ENCODE measurements around a stretch of chr15.

GRCh38 chr15:43875942-43876631, 49.3 kb downstream of the WDR76 start:
- PRO-cap = no peak
- RAMPAGE, long total RNA = no peak
- RRBS = no CpG with 5 or more reads among the region's 6 CpGs

- PRO-cap = no peak
- RAMPAGE, long total RNA = no peak
- RRBS = no CpG with 5 or more reads among the region's 3 CpGs
Measured at GRCh38 chr15:43913384-43913939, 86.7 kb downstream of the WDR76 start.

DNA sequence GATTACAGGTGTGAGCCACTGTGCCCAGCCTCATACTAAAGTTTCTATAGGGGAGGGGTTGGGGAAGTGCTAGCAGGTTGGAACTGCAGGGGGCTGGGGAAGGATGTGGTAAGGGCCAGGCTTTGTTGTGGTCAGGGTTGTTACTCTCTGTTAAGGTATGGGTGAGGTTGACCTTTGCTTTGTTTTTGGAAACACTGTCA, 150.2 kb downstream of the WDR76 start:
- PRO-cap = no peak
- RAMPAGE, long total RNA = no peak

- PRO-cap = no peak
- RAMPAGE, long total RNA = no peak
- RRBS = no CpG with 5 or more reads among the region's 7 CpGs
Measured at GRCh38 chr15:44474058-44474370, 46.6 kb downstream of the CTDSPL2 start.

GRCh38 chr15:44535036-44535622, 1.8 kb upstream of the EIF3J start:
- PRO-cap = no peak
- RAMPAGE, long total RNA = no peak
- RRBS = no CpG with 5 or more reads among the region's 16 CpGs

DNA sequence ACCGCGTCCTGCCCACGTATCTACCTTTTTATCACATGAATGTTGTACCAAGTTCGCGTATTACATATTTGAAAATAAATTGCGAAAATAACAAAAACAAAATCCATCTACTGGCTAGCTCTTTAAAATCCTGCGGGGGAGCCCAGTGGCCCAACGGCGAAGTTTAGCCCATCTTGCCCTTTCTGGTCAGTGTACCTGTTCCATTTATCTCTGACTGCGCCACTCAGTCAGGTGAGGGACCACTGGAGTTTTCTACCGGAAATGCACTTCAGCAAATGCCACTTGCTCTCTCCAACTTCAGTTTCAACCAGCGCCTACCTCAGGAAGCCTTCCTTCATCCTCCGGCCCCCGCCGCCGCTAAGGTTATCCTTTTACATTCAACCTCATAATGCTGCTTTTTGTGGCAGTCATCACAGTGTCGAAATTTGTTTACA, 1.1 kb upstream of the EIF3J start:
- PRO-cap = no peak
- RAMPAGE, long total RNA = no peak
- RRBS = 2% methylated on average over 3 of the region's 17 CpGs

DNA sequence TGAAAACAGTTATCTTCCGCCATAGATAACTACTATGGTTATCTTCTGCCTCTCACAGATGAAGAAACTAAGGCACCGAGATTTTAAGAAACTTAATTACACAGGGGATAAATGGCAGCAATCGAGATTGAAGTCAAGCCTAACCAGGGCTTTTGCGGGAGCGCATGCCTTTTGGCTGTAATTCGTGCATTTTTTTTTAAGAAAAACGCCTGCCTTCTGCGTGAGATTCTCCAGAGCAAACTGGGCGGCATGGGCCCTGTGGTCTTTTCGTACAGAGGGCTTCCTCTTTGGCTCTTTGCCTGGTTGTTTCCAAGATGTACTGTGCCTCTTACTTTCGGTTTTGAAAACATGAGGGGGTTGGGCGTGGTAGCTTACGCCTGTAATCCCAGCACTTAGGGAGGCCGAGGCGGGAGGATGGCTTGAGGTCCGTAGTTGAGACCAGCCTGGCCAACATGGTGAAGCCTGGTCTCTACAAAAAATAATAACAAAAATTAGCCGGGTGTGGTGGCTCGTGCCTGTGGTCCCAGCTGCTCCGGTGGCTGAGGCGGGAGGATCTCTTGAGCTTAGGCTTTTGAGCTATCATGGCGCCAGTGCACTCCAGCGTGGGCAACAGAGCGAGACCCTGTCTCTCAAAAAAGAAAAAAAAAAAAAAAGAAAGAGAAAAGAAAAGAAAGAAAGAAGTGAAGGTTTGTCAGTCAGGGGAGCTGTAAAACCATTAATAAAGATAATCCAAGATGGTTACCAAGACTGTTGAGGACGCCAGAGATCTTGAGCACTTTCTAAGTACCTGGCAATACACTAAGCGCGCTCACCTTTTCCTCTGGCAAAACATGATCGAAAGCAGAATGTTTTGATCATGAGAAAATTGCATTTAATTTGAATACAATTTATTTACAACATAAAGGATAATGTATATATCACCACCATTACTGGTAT, 1.3 kb downstream of the B2M start:
- PRO-cap = bidirectional peak, plus-strand start at position 349 of the sequence, minus-strand start at position 242 of the sequence
- RAMPAGE, long total RNA = no peak
- RRBS = no CpG with 5 or more reads among the region's 27 CpGs

DNA sequence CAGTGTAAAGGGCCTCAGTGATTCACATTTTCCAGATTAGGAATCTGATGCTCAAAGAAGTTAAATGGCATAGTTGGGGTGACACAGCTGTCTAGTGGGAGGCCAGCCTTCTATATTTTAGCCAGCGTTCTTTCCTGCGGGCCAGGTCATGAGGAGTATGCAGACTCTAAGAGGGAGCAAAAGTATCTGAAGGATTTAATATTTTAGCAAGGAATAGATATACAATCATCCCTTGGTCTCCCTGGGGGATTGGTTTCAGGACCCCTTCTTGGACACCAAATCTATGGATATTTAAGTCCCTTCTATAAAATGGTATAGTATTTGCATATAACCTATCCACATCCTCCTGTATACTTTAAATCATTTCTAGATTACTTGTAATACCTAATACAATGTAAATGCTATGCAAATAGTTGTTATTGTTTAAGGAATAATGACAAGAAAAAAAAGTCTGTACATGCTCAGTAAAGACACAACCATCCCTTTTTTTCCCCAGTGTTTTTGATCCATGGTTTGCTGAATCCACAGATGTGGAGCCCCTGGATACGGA, 7.0 kb downstream of the B2M start:
- PRO-cap = no peak
- RAMPAGE, long total RNA = no peak
- RRBS = no CpG with 5 or more reads among the region's 3 CpGs

DNA sequence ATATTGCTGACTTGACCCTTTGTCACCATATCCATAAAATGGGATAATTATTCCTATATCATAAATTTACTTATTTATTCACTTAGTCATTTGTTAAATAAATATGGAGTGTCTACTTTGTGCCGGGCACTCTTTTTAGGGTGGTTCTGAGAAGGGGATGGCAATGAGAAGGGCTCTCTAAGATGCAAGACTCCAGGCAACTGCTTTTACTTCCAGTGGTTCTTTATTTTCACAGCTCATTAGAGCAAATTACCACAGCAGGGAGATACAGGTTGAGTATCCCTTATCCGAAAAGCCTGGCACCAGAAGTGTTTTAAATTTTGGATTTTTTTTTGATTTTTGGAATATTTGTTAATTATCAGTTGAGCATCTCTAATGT, 9.4 kb upstream of the TRIM69 start:
- PRO-cap = no peak
- RAMPAGE, long total RNA = no peak
- RRBS = no CpG with 5 or more reads among the region's 2 CpGs

DNA sequence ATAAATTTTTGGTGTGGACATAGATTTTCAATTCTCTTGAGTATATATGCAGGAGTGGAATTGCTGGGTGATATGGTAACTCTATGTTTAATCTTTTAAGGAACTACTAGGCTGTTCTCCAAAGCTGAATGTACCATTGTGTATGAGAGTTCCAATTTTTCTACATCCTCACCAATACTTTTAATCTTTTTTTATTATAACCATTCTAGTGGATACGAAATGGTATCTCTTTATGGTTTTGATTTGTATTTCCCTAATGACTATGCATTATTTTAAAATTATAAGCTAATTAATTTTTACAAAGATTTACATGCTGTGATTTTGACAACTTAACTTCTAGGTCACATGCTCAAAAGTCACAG, 6.2 kb upstream of the TRIM69 start:
- PRO-cap = no peak
- RAMPAGE, long total RNA = no peak
- RRBS = no CpG with 5 or more reads among the region's 1 CpG

GRCh38 chr15:44739405-44739817, 3.1 kb downstream of the TRIM69 start:
- PRO-cap = no peak
- RAMPAGE, long total RNA = no peak
- RRBS = no CpG with 5 or more reads among the region's 16 CpGs

DNA sequence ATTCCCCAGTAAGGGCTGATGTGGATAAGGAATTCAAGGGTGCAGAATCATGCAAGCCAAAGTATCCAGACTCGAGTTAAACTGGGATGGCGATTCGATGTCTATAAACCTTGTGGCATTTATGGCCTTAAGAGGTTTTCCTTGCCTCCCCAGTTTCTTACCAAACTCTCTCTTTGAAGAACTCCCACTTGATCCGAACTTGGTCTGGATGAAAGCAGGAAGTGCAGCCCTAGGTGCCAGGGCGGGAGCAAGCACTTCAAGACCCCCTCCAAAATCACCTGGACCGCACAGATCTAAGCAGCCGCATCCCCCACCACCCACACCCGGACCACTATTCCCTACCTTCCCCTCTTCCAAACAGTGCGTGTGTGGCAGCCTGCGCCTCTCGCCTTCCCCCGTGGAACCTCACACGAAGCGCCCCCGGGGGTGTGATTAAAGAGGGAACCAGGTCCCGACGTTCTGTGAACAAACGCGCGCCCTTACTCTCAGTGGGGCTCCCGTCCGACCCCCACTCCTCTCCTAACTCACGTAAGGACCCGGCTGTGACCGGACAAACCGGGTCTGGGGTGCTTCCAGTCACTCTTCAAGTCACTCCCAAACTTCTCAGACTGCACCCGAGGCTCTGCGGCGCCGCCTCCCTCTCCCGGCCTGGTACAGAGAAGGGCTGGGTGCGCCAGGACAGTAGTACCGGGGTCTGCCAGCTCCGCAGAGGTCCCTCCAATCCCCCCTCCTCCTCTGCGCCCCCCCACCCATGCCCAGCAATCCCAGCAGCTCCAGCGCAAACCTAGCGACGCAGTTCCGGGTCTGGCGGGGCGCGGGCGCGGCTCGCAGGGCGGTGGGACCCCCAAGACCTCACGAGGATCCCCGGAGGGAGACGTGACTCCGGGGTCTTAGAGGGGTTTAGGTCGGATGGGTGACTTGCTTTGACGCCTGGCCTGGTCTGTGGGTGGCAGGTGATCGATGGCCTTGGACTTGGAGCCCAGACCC, 710 bp downstream of the DUOXA1 start:
- PRO-cap = no peak
- RAMPAGE, long total RNA = no peak
- RRBS = 4% methylated on average over 31 of the region's 53 CpGs

DNA sequence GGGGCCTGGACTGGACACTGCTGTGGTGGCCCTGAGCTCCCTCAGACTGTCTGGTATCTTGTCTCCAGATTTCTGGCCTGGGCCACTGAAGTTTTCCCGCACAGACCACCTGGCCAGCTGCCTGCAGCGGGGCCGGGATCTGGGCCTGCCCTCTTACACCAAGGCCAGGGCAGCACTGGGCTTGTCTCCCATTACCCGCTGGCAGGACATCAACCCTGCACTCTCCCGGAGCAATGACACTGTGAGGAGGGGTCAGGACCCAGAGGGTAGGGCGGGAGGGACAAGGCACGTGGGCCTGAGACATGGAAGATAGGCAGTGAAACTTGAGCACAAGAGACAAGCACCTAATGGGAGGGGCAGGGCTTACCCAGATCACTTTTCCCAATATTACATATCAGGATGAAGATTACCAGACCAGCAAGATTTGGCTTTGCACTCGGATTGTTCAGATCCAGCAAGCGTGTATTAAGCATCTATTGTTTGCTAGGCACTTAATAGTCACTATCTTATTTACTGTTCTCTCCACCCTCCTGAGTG, 9.6 kb downstream of the DUOX1 start:
- PRO-cap = no peak
- RAMPAGE, long total RNA = no peak
- RRBS = 40% methylated on average over 3 of the region's 9 CpGs

DNA sequence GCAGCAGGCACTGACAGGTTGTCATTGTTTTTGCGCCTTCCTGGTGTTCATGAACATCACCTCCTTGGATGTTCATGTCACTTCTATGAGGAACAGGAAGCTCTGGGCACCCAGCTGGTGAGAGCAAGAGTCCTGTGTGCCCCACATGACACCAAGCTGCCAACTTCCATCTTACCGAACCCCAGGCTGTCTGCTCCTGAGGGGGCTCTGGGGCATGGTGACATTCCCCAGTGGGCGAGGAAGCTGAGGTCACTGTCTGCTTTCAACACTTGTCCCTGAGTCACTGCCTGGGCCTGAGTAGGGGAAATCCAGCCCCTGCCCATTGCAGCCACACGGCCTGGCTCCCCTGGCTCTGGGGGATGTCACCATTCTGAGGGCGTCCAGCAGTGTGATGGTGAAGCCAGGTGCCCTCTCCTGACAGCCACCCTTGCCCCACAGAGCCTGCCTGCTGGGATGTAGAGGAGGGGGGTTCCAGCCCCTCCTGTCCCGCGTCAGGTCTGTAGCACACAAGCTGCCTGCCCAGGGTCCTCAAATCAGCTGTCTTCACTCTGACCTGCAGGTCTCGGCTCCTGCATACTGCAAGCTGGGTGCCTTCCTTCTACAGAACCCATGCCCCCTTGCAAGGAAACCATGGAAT, 17.7 kb downstream of the C15orf48 start:
- PRO-cap = no peak
- RAMPAGE, long total RNA = no peak
- RRBS = no CpG with 5 or more reads among the region's 8 CpGs

- PRO-cap = no peak
- RAMPAGE, long total RNA = no peak
- RRBS = no CpG with 5 or more reads among the region's 6 CpGs
Measured at GRCh38 chr15:45637360-45637942, 2.6 kb downstream of the SQOR start.

DNA sequence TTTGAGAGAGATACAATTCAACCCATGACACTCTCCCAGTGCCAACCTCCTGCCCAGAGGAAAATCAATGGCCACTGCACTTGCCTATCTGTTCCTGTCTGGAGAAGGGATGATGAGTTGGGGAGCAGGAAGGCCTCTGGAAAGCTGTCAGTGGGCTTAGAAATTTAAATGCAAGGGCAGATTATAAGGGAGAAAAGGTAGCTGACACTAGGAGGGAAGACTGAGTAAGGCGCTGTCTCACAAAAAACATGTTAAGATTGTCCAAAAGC, 24.9 kb downstream of the SQOR start:
- PRO-cap = no peak
- RAMPAGE, long total RNA = no peak
- RRBS = no CpG with 5 or more reads among the region's 1 CpG

DNA sequence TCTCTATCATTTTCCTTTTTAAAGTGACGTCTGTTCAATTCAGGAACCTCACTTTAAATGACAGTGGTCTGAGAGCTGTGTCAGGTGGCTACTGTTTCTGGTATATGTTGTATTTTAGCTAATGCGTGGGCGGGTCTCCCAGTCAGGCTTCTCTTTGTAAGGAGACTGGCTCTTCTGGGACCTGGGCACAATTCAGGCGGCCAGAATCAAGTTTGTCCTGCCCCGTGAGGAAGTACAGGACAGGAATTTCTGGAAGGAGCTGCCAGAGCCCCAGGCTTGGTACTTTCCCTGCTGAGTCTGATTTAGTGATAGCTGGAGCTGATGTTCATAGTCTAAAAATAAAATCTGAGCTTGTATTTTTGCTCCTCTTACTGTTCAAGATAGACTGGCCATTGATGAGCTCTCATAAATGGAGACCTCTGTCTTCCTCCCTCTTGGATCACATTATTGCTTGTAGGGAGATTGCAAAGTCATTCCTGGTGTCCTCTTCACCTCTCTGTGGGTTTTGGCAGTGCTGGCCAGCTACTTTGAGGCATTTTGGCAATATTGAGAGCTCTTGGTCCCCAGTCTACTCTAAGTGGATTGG, 25.6 kb downstream of the SQOR start:
- PRO-cap = no peak
- RAMPAGE, long total RNA = no peak
- RRBS = no CpG with 5 or more reads among the region's 5 CpGs

- PRO-cap = no peak
- RAMPAGE, long total RNA = no peak
- RRBS = no CpG with 5 or more reads among the region's 2 CpGs
Measured at GRCh38 chr15:46472606-46473018, 837.8 kb downstream of the SQOR start.

DNA sequence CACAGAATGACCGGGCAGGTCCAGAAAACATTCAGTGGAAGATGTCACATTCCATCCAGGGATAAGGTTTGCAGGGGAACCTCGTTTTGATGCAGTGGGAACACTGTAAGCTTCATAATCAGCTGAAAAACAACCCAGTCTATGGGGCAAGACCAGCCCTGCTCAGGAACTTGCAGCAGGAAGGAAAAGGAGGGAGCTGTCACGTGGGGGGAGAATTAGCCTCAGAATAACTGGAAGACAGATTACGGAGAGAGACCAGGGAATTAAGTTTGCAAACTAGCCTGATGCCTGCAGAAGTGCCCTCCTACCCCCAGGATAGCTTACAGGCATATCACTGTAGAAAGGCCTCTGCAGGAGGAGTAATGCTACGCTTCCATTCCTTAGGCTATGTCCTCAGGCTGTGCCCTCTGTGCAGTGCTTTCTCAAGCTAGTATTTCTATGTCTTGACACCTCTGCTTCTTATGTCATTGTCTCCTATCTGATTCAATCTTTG, 43.8 kb upstream of the SEMA6D start:
- PRO-cap = no peak
- RAMPAGE, long total RNA = no peak
- RRBS = no CpG with 5 or more reads among the region's 5 CpGs

DNA sequence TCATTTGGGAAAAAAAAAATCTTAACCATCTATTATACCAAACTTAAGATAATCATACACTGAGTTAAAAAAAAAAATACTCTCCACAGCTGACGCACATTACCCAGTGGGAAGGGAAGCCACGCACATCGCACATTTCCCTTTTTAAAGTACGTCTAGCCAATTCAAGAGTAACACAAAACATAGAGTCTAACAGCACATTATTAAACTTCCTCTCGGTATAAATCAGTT, 851 bp downstream of the MYEF2 start:
- PRO-cap = no peak
- RAMPAGE, long total RNA = no peak
- RRBS = no CpG with 5 or more reads among the region's 5 CpGs

Measured in lung (tissue), 4 donors.